ENCODE data around the genes ADO and NRBF2.

DNA sequence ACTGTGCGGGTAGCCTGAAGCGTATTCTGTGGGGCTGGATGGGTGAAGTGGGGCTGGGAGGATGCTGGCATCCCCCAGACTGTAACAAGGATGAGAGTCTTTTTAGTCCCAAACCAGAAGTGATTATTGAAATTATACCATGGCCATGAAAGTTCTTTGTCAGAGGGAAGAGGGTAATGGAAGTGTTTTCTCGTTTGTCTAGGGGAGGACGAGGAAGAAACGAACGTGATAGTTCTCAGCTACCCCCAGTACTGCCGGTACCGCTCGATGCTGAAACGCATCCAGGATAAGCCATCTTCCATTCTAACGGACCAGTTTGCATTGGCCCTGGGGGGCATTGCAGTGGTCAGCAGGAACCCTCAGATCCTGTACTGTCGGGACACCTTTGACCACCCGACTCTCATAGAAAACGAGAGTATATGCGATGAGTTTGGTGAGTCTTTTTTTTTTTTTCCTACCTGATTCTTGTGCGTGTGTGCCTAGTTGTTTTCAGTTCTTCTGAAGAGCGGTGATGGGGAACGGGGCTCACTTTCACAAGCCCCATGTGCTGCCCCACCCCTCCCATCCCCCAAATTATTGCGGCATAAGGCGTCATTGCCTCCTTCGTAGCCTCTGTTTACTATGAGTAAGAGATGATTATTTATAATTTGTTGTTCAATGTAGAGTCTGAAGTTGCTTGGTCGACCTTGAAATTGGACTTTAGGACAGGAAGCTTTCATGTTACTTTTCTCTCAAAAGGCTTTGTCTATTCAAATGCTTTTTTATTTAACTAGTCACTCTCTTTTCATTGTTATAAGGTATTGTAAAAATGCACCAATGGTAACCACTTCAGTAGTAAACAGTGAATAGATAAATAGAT is 98.6 kb downstream of the ARID5B start:
- RRBS: no CpG with 5 or more reads among the region's 22 CpGs
CAGE:
- cytosol, long polyA plus RNA: no peak
- long polyA plus RNA: no peak
- nucleus, long polyA plus RNA: no peak

- RRBS: no CpG with 5 or more reads among the region's 5 CpGs
CAGE:
- cytosol, long polyA plus RNA: no peak
- long polyA plus RNA: no peak
- nucleus, long polyA plus RNA: no peak
These were observed 118.0 kb downstream of the ARID5B start for GRCh38 chr10:62019441-62019962.

GRCh38 chr10:62043215-62043913 is 141.9 kb downstream of the ARID5B start:
- RRBS: no CpG with 5 or more reads among the region's 4 CpGs
CAGE:
- cytosol, long polyA plus RNA: no peak
- long polyA plus RNA: no peak
- nucleus, long polyA plus RNA: no peak

GRCh38 chr10:62049809-62050250 is 148.3 kb downstream of the ARID5B start:
- RRBS: no CpG with 5 or more reads among the region's 1 CpG
CAGE:
- cytosol, long polyA plus RNA: no peak
- long polyA plus RNA: no peak
- nucleus, long polyA plus RNA: no peak

DNA sequence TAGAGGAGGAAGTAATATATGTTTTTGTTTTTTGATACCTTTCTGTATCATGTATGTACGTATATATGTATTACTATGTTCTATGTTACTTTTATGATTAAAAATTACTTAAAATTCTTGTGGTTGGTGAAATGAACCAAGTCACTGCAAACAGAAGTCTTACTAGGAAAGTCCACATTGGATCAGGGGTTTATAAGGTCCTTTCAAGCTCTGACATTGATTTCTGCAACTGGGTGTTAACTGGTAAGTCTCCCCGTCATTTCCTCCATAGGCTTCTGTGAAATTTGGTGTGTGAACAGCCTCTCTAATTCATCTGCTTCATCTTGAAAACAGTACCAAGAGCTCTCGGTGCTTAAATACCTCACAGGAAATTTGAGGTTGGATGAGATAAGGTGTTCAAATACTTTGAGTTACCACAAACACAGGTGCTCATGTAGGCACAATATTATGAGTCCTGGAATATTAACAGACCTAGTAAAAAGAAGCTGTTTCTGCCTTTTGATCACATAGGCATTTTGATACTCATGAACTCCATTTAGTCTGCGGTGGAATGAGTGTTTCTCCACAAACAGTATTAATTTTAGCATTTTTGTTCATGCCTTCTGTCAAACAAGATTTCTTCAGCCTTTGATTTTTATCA is 85.3 kb downstream of the RTKN2 start:
- RRBS: no CpG with 5 or more reads among the region's 4 CpGs
CAGE:
- cytosol, long polyA plus RNA: no peak
- long polyA plus RNA: no peak
- nucleus, long polyA plus RNA: no peak

DNA sequence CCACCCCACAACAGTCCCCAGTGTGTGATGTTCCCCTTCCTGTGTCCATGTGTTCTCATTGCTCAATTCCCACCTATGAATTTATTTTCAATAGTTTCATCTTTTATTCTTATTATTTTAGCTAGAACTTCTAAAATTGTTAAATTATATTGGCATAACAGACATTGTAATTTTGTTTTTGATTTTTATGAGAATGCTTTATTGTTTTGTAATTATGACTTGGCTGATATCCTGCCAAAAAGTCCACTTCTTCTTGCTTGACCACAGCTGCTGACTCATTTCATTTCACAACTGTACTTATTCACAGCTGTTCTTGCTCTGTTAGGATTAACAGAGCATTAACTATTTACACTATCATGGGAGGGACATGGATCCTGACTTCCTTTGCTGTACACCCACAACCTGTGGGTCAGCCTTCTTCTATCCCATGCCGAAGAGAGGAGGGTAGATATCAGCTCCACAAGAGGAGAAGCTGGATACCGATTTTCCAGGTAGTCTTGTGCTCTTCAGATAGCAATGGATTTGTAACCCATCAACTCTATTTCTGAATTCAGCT is 25.4 kb downstream of the RTKN2 start:
- RRBS: no CpG with 5 or more reads among the region's 2 CpGs
CAGE:
- cytosol, long polyA plus RNA: no peak
- long polyA plus RNA: no peak
- nucleus, long polyA plus RNA: no peak

GRCh38 chr10:62274934-62275394 is 6.3 kb upstream of the RTKN2 start:
CAGE:
- cytosol, long polyA plus RNA: no peak
- long polyA plus RNA: no peak
- nucleus, long polyA plus RNA: no peak

DNA sequence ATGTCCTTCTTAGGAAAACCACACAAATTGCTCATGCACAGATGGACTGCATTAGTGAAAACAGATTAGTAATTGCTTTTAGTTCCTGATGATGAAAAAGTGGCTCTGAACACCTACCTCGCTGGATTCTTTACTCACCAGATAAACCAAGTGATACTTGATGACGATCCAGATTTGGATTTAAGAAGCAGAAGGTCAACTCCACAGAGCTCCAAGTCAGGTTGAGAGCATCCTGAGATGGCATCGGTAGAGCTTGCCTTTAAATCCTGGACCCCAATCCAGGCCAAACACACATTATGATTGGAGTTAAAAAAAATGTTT is 59.2 kb downstream of the ZNF365 start:
- RRBS: no CpG with 5 or more reads among the region's 3 CpGs
CAGE:
- cytosol, long polyA plus RNA: no peak
- long polyA plus RNA: no peak
- nucleus, long polyA plus RNA: no peak

GRCh38 chr10:62618647-62619327 is 185.7 kb upstream of the ADO start:
- RRBS: no CpG with 5 or more reads among the region's 7 CpGs
CAGE:
- cytosol, long polyA plus RNA: no peak
- long polyA plus RNA: no peak
- nucleus, long polyA plus RNA: no peak

GRCh38 chr10:62681440-62681748 is 123.1 kb upstream of the ADO start:
- RRBS: no CpG with 5 or more reads among the region's 5 CpGs
CAGE:
- cytosol, long polyA plus RNA: no peak
- long polyA plus RNA: no peak
- nucleus, long polyA plus RNA: no peak

DNA sequence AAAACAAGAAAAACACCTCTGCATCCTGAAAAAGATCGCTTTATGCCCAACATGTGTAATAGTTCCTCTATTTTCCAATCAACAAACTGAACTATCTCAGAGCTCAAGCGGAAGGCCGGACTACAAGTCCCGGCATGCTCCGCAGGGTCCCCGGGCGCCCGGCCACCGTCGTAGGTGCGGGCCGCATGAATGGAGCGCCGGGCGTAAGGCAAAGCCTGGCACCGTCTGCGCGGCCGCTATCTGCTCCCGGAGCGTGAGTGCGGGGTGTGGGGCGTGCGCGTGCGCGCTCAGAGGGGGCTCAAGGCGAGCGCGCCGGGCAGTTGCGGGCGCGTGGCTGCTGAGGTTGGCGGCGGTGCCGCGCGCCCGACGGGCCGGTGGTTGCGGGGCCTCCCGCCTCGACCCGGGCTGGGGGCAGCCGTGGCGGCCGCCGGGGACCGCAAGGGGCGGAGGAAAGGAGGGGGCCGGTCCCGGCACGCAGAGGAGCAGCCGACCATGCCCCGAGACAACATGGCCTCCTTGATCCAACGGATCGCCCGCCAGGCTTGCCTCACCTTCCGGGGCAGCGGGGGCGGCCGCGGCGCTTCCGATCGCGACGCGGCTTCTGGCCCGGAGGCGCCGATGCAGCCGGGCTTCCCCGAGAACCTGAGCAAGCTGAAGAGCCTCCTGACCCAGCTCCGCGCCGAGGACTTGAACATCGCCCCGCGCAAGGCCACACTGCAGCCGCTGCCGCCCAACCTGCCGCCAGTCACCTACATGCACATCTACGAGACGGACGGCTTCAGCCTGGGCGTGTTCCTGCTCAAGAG is at the start of gene ADO:
ADO (plus strand) TSS at position 153 of the 806 bp plus-strand sequence.
- RRBS: under 1% methylated on average over 48 of the region's 89 CpGs
CAGE:
- cytosol, long polyA plus RNA: no peak
- long polyA plus RNA: no peak
- nucleus, long polyA plus RNA: no peak

DNA sequence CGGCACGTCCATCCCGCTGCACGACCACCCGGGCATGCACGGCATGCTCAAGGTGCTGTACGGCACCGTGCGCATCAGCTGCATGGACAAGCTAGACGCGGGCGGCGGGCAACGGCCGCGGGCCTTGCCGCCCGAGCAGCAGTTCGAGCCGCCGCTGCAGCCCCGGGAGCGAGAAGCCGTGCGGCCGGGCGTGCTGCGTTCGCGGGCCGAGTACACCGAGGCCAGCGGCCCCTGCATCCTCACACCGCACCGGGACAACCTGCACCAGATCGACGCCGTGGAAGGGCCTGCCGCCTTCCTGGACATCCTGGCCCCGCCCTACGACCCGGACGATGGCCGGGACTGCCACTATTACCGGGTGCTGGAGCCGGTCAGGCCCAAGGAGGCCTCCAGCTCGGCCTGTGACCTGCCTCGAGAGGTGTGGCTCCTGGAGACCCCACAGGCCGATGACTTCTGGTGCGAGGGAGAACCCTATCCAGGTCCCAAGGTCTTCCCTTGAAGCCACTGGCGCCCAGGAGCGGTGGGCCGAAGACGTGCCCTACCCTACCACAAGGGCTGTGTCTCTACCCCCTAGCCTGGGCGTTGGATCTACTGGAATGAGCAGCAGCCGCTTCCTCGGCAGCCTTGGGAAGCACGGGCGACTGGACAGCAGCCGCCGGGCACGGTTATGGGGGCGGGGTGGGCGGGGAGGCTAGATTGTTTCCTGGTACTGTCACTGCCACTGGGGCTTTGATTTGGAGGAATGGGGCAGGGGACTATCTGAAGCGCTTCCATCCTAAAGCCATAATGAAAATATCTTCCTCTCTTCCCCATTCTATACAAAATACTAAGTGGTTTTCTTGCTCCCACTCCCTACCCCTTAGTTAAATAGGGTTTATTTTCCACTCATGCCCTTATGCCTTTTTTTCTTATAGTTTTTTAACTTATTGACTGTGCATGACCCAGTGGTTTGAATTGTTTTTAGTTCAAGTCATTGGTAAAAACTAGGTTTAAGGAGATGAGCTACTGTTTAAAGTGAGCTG is 1.2 kb downstream of the ADO start:
- RRBS: 1% methylated on average over 16 of the region's 65 CpGs
CAGE:
- cytosol, long polyA plus RNA: no peak
- long polyA plus RNA: no peak
- nucleus, long polyA plus RNA: no peak

GRCh38 chr10:62817082-62817815 is 1.1 kb upstream of the EGR2 start:
- RRBS: under 1% methylated on average over 9 of the region's 49 CpGs
CAGE:
- cytosol, long polyA plus RNA: no peak
- long polyA plus RNA: no peak
- nucleus, long polyA plus RNA: no peak

- RRBS: no CpG with 5 or more reads among the region's 2 CpGs
CAGE:
- cytosol, long polyA plus RNA: no peak
- long polyA plus RNA: no peak
- nucleus, long polyA plus RNA: no peak
These were observed 10.8 kb upstream of the EGR2 start for GRCh38 chr10:62827000-62827258.

- RRBS: no CpG with 5 or more reads among the region's 8 CpGs
CAGE:
- cytosol, long polyA plus RNA: no peak
- long polyA plus RNA: no peak
- nucleus, long polyA plus RNA: no peak
These were observed 98.8 kb upstream of the NRBF2 start for GRCh38 chr10:63034351-63034712.

- RRBS: 2% methylated on average over 8 of the region's 65 CpGs
CAGE:
- cytosol, long polyA plus RNA: no peak
- long polyA plus RNA: no peak
- nucleus, long polyA plus RNA: start-site peak on the plus strand at chr10:63133285-63133406, 15 and 41 reads in 2 replicates
These were observed at the start of gene NRBF2 for GRCh38 chr10:63132811-63134128. Gene NRBF2 (plus strand): TSS chr10:63133328.

DNA sequence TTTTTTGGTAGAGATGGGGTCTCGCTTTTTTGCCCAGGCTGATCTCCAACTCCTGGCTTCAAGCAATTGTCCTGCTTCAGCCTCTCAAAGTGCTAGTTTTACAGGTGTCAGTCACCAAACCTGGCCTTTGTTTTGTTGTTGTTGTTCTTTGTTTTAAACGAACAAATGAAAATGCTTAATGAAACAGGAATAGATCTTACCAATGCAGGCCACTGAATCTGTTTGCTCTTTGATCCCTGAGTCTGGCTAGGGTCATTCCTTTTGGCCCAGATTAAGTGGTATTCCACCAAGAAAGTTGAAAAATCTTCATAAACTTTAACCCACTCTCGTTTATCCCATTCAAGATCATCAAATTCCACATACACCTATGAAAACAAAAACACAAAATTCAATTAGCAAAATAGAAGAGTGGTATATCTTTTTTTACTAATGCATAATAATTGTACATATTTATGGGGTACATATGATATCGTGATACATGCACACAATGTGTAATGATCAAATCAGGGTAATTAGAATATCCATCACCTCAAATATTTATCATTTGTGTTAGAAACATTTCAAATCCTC is 85.6 kb downstream of the JMJD1C start:
- RRBS: no CpG with 5 or more reads among the region's 4 CpGs
CAGE:
- cytosol, long polyA plus RNA: no peak
- long polyA plus RNA: no peak
- nucleus, long polyA plus RNA: no peak

DNA sequence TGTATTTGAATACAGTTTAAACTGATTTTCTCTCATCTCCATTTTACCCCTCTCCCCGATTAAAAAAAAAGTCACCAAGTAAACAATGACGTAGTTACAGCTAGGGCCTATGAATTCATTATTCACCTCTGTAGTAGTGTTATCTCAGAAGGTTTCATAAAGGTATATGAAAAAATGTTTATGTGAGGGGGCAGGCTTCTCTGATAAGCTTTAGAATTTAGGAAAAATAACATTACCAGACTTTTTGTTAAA is 1.1 kb downstream of the REEP3 start:
- RRBS: no CpG with 5 or more reads among the region's 2 CpGs
CAGE:
- cytosol, long polyA plus RNA: no peak
- long polyA plus RNA: no peak
- nucleus, long polyA plus RNA: no peak

DNA sequence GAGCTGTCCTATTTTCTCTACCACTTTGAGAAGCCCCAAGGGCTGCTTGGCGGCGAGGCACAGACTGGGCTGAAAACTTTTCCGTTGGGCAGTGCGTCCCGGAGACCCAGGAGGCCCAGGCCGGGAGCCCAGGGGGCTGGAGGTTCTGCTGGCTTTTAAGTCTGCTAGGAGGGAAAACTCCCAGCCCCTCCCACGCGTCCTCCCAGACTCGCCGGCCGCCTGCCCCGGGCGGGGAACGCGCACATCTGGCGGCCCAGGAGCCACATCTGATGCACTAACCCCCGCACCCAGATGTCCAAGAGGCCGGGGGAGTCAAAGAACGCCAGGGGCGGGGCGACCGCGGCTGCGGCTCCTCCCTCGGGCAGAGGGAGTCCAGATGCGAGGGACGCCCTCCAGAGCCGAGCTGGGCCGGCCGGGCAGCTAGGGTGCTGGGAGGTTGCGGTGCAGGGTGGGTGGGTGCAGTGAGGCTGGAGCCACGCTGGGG is 108.8 kb downstream of the REEP3 start:
- RRBS: 2% methylated on average over 14 of the region's 32 CpGs
CAGE:
- cytosol, long polyA plus RNA: no peak
- long polyA plus RNA: no peak
- nucleus, long polyA plus RNA: no peak

DNA sequence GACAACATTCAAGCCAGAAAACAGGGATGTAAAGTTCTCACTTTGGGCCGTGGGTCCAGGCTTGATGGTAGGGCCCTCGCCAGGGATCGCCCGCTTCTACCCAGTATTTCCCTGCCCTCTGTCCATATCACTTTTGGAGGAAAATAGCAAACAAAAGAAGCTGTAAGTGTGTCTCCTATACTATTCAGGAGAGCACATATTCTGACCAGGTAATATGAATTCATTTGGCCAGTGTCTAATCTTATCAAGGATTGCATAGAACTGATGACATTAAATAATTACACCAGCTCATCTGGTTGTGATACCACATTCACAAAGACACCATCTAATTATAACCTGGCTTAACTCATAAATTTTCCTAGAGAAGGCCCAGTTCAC is 704.9 kb upstream of the LRRTM3 start:
- RRBS: no CpG with 5 or more reads among the region's 4 CpGs
CAGE:
- cytosol, long polyA plus RNA: no peak
- long polyA plus RNA: no peak
- nucleus, long polyA plus RNA: no peak